Renal cortical epithelial cell (primary cell): ENCODE measurements around the genes DHRSX and PUDP.

- RRBS: no CpG with 5 or more reads among the region's 5 CpGs
These were observed 306.7 kb downstream of the DHRSX start for GRCh38 chrX:2194013-2194455.

- RRBS: no CpG with 5 or more reads among the region's 9 CpGs
These were observed 55.3 kb downstream of the DHRSX start for GRCh38 chrX:2445457-2445822.

GRCh38 chrX:2497864-2499138 is 2.5 kb downstream of the DHRSX start:
- RRBS: 6% methylated on average over 2 of the region's 19 CpGs

- RRBS: 2% methylated on average over 18 of the region's 61 CpGs
These were observed at the start of gene DHRSX for GRCh38 chrX:2500760-2501513. Gene DHRSX (minus strand): TSS chrX:2500976.

DNA sequence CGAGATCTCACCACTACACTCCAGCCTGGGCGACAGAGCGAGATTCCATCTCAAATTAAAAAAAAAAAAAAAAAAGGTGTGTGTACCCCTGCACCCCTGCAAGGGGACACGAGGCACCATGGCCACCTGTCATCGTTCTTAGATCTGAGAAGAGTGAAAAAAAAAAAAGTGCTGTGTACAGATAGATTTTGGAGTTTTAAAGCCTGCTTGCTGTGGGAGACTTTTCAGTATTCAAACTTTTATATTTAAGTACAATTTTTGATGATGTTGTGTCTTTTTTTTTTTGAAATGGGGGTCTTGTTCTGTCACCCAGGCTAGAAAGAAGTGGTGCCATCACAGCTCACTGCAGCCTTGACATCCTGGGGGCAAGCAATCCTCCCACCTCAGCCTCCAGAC is 93.0 kb upstream of the DHRSX start:
- RRBS: no CpG with 5 or more reads among the region's 5 CpGs

DNA sequence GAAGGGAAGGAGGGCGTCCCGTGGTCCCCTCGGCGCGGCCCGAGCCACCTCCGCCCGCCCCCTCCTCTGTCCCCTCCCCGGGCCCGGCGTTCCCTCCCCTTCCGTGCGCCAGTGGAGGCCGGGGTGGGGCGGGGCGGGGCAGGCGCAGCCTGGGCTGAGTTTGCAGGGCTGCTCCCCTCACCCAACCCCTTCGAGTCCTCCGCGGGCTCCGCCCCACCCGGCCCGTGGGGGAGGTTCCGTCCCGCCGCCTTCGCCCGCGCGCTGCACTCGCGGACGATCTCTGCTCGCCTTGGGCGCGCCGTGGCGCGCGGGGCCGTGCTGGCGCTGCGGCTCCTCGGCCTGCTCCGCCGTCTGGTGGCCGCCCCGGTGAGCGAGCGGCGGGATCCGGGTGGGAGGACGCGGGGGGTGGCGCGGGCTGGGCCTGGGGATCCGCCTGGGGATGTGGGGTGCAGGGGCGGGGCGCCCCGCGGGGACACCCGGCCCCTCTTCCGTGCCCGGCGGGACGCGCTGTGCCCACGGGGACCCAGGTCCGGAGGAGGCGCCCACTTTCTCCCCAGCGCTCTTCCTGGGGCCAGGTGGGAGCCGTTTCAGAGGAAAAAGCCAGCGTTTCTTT is 81.9 kb upstream of the CD99 start:
- RRBS: 2% methylated on average over 15 of the region's 73 CpGs

GRCh38 chrX:2691621-2692791 is 911 bp downstream of the CD99 start:
- RRBS: 3% methylated on average over 16 of the region's 55 CpGs

GRCh38 chrX:2704853-2705611 is 13.9 kb downstream of the CD99 start:
- RRBS: 100% methylated on average over 1 of the region's 14 CpGs

- RRBS: no CpG with 5 or more reads among the region's 34 CpGs
These were observed 31.4 kb downstream of the ARSD start for GRCh38 chrX:2897291-2898641.

DNA sequence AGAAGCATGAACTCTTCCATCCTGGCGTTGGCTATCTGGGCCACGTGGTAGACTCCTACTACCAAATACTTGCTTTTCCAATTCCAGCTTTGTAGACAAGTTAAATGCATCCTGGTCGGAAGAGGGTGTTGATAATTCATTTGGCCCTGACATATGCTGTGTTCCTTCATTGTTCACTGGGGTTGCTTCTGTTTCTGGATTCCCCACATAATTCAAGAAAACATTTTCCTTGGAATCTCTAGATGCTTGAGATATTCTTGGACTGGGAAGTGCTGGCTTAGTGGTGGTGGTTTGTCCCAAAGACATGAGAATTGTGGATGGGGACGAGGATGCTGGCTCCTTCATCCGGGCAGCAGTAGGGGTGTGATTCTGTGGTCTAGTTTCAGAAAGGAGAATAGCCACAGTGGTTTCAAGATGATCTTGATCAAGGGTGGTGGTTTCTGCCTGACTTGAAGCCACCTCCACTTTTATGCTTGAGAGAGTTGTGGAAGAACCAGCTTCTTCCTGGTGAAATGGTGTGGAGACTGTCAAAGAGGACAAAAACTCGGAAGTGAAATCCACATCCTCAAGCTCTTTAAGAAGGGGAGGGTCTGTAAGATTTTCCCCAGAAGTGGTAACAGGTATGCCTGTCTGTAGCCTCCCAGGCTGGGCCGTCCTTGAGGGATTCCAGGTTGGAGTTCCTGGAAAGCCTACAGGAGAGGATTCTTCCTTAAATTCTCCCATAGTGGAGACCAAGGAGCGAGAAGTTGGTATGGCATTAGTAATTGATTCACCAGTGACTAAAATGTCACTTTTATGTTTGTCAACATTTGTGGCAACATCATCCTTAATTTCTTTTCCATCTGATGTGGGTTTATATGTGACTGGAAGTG is 25.3 kb downstream of the MXRA5 start:
- RRBS: no CpG with 5 or more reads among the region's 8 CpGs

DNA sequence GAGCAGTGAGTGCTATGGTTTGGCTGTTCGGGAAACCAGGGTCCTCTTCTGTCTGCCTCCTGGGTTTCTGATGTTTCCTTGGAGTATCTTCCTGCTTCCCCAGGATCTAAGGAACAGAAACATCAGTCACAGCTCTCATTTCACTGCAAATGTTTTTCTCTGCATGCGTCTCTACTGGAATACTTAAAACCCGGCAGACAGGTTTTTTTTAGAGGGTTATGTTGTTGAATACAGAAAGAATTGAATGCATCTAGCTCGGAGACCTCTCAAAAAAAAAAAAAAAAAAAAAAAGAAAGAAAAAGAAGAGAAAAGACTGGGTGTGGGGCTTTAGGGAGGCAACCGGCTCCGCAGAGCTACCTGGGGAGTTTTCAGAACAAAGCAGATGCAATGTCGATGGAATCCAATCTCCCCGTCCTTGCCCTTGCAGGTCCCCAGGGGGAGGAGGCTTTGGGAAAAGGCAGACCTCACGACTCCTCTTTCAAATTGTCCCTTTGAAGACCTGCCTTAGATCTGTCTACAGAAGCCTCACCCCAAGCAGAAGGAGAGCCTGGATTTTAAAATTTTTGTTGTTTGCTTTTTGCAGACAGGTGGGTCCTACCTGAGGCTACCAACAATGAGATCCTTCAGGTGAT is 75.0 kb upstream of the PRKX start:
- RRBS: no CpG with 5 or more reads among the region's 9 CpGs

DNA sequence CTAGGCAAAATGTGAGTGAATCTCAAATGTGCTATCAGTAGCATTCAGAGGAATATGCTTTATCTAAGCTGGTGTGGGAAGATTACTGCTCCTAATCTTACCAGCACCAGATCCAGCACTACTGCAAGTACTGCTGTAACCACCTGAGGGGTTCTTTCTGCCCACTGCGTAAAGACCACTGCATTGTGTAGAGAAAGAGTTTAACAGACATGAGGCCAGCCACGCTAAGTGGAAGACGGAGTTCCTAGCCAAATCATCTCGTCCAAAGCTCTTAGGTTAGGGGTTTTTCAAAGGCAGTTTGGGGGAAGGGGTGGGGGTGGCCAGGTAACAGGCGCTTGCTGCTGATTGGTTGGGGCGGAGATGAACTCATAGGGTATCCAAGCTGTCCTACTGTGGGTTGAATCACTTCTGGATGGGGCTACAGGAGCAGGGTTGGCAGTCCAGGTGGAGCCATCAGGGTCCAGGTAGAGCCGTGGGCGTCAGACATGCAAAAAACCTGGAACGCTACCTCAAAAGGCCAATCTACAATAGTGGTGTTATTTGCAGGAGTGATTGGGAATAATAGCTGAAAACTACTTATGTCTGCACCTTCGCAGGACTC is 579.8 kb downstream of the NLGN4X start:
- RRBS: no CpG with 5 or more reads among the region's 10 CpGs

GRCh38 chrX:7117580-7117995 is 29.9 kb upstream of the STS start:
- RRBS: no CpG with 5 or more reads among the region's 3 CpGs

DNA sequence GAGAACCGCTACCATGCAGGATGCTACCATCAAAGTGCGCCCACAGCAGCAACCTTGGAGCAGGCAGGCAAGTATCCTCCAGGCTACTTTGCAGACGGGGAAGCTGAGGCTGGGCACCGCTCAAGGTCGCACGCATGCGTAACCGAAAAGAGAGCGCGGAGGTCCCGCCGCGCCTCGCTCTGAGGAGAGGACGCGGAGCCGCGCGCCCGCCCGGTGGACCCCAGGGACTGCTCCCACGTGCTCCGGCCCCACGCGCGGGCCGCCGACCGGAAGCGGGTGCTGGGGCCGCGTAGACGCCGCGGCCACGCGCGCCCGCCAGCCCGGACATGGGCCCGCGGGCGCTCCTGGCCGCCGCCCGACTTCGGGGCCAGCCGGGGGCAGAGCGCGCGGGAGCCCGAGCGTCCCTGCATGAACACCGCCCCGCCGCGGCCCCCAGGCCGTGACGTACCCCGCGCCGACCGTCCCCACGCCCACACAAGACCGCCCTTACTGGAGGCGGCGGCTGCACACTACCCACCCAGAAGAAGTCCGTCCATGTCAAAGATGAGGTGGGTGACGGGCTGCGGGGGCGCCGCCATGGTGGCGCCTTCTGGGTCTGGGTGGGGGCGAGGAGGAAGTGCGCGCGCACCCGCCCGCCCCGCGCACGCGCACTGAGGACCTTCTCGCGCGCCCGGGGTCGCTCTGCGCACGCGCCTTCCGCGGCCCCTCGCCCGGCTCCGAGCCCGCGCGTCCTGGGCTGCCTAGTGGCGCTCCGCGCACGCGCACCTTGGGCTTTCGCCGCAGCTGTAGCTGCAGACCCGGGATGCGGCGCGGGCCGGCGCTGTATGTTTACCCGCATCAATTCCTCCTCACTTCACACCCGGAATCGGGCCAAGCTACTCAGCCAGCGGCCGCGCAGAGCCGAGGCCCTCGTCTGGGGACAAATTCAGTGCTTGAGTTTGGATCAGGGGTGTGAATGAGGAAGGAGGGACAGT is at the start of gene PUDP:
Gene PUDP (minus strand): TSS at position 618 of the 974 bp plus-strand sequence.
- RRBS: 1% methylated on average over 36 of the region's 120 CpGs

DNA sequence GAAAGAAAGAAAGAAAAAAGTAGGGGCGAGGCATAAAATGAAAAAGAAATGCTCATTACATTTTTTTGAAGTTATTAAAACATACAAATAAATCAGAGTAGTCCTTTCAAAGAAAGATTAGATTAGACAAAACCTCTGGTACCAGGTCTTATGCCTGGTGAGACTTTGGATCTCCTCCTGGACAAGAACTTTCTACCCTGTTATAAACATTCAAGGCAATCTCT is 11.7 kb upstream of the VCX start:
- RRBS: no CpG with 5 or more reads among the region's 1 CpG

- RRBS: no CpG with 5 or more reads among the region's 4 CpGs
These were observed 112.6 kb upstream of the TBL1X start for GRCh38 chrX:9352239-9352751.

GRCh38 chrX:9538555-9539018 is 73.7 kb downstream of the TBL1X start:
- RRBS: no CpG with 5 or more reads among the region's 10 CpGs

DNA sequence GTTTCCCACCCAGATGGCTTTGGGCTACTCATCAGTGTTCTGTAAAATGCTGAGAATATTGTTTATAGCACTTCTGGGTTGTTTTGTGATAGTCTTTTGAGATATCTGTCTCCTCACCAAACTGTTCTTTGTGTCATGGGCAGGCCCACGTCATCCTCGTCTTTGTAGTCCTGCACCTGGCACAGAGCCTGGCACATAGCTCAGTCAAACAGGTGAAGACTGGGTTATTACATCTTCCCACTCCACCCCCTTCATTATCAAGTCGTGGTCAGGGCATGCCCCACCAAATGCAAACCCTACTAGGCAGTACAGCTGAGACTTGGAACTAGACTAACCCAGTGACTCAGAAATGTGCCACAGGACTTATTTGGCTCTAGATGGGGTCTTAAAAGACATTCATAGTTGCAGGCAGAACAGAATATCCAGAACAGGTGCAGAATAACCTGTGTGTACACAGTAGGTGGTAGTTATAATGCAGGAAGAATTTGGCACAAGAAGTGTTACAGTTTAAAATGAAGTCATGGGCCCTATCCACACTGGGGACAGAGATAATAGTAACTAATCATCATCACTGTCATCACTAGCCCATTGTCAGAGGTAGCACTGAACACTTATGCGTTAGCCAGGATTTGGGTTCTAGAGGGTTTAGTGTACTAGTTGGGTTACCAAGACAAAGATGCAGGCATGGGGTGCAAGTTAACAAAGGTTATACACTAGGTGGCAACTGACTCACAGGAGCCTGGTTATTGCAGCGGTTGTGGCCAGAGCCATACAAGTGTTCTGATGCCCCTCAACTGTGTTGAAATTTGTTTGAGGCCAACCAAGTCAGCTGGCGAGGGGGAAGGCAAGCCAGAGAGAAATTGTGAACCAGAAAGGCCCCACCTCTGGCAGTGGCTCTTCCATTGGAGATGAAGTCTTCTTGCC is 75.0 kb downstream of the TBL1X start:
- RRBS: no CpG with 5 or more reads among the region's 6 CpGs

DNA sequence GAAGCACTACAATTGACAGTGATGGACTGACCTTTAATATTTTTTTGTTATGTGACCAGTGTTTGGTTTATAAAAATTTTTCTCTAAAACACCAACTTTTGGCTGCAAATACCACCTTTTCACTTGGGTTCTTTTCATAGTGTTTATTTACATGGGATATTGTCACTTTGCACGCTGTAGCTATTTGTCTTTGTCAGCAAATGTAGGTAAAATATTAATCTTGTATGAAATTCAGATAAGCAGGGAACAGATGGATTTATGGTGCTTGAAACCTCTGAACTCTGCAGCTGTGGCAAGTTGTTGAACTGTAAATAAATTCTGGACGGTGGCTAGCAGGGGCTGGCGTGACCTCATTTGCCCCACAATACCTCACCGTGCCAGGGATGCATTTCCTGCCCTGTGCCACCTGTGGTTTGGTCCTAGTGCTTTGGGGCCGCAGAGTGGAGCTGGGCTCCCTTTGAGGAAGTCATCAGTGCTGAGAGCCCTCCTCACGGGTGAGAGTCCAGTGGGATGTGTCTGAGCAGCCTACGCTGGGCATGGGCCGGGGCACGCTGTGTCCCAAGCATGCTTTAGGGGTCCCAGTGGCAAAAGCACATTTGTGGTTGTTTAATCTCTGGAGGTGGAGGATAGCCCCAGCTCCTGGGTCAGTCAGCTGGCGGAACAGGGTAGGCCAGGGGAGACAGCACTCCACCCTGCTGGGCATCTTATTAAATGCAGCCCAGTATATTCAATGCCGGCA is 108.6 kb downstream of the TBL1X start:
- RRBS: no CpG with 5 or more reads among the region's 11 CpGs

GRCh38 chrX:9589516-9590167 is 124.8 kb downstream of the TBL1X start:
- RRBS: 89% methylated on average over 1 of the region's 12 CpGs